ENCODE measurements around the gene PPP1R13B.

DNA sequence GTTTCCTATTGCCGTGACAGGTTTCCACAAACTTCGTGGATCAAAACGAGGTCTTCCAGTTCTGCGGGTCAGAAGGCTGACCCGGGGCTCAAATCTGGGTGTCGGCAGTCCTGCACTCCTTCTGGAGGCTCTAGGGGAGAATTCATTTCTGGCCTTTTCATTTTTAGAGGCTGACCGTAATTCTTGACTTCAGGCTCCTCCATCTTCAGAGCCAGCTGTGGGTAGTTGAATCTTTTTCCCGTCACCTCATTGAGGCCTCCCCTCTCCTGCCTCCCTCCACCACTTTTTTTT is 12.9 kb downstream of the TNFAIP2 start:
- PRO-cap, 2 experiments: peak in 1 of 2 experiments; most common plus-strand start position 95 of the sequence (in 1)

DNA sequence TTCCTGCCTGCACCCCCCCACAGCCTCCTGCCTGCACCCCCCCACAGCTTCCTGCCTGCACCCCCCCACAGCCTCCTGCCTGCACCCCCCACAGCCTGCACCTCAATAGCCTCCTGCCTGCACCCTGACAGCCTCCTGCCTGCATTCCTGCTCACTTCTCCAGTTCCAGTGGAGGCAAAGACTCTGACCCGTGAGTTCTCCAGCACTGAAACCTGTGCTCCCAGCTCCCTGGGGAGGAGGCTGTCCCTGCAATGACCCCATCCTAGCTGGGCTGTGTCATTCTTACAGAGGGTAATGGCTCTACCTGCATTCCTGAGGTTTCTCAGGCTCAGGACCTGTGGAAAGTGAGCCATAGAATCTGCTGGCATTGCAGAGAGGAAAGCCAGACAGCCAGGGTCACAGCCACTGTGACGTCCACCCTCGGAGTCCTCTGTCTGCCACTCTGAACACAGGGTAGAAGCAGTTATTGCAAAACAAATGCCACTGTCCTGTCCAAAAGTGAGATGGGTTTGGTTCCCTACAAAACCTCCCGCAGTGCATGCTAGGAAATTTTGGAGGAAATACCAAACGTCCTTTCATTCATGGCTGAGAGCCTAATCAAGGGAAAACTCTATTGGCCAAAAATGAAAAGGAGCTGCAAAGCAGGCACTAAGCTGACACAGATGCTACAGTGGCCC is 37.7 kb downstream of the TNFAIP2 start:
- PRO-cap, 2 experiments: no peak in any of the 2 experiments

- PRO-cap, 2 experiments: no peak in any of the 2 experiments
Measured at GRCh38 chr14:103243803-103244472, 90.1 kb upstream of the EIF5 start.

DNA sequence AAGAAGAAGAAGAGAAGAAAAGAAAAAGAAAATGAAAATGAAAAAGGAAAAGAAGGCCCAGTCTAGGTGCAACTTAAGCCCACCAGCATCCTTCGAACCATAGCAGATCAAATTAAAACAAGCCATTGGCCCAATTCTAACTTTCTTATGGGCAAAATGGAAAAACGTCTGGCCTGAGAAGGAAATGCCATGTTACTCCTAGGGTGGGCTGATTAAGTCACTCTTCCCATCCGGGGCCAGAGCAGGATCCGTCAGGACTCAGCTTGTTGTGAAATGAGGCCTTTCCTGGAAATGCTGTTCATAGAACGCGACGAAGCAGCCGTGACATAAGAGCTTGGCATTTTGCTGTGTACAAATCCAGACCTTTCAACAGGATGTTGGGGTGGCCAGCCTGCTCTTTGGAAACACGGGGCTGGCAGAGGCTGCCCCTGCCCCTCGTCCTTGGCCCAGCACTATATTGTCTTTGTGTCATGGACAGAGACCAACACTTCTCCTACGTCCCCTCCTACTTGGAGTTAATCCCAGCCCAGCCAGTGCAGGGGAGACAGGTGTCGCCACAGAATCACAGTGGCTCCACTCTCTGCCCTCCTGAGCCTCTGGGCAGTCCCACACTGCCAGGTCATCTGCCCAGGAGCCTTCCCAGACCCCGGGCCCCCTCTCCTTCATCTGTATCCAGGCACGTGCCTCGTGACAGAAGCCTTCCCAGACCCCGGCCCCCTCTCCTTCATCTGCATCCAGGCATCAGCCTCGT is 18.7 kb upstream of the EIF5 start:
- PRO-cap, 2 experiments: no peak in any of the 2 experiments

DNA sequence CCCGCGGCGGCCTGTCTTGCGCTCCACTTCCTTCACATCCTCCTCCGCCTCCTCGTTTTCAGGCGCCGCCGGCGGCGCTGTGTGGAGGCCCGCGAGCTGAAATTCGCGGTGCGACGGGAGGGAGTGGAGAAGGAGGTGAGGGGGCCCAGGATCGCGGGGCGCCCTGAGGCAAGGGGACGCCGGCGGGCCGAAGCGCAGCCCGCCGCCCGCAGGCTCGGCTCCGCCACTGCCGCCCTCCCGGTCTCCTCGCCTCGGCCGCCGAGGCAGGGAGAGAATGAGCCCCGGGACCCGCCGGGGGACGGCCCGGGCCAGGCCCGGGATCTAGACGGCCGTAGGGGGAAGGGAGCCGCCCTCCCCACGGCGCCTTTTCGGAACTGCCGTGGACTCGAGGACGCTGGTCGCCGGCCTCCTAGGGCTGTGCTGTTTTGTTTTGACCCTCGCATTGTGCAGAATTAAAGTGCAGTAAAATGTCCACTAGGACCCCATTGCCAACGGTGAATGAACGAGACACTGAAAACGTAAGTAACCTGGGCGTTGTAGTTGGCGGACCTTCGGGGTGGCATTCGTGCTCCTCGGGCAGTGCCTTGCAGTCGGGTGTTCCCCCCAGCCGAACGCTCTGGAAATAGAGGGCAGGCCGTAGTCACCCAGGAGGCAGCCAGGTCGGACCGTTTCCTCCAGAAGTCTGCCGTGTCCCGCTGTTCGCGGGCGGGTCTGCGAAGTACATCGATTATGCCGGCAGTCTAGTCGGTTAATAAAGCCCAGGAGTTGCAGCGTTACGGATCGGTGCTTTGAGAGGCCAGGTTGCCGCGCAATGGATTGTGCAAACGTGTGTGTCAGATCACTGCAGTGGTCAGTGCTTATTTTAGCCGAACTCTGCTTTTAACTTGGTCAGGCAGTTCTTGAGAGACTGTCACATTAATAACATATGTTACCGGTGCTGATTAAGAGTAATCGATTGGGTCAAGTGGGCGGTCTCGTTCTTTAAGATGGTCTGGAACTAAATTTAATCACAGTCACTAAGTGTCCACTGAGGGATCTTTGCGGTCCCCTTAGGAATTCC is 678 bp downstream of the MARK3 start:
- PRO-cap, 2 experiments: peak in 2 of 2 experiments; most common plus-strand start position 106 of the sequence (in 1); most common minus-strand start position 79 of the sequence (in 2)

GRCh38 chr14:103521993-103522569 is 549 bp downstream of the CKB start:
- PRO-cap, 2 experiments: no peak in any of the 2 experiments

DNA sequence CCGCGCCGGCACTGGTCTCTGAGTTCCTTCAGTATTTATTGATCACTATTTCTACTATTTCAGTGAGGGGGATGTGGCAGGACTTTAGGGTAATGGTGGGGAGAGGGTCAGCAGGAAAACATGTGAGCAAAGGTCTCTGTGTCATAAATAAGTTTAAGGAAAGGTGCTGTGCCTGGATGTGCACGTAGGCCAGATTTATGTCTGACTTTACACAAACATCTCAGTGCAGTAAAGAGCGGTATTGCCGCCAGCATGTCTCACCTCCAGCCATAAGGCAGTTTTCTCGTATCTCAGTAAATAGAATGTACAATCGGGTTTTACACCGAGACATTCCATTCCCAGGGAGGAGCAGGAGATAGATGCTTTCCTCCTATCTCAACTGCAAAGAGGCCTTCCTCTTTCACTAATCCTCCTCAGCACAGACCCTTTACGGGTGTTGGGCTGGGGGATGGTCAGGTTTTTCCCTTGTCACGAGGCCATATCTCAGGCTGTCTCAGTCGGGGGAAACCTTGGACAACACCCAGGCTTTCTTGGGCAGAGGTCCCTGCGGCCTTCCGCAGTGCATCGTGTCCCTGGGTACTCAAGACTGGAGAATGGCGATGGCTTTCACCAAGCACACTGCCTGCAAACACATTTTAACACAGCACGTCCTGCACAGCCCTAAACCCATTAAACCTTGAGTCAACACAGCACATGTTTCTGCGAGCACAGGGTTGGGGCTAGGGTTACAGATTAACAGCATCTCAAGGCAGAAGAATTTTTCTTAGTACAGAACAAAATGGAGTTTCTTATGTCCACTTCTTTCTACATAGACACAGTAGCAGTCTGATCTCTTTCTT is 2.6 kb upstream of the CKB start:
- PRO-cap, 2 experiments: no peak in any of the 2 experiments

DNA sequence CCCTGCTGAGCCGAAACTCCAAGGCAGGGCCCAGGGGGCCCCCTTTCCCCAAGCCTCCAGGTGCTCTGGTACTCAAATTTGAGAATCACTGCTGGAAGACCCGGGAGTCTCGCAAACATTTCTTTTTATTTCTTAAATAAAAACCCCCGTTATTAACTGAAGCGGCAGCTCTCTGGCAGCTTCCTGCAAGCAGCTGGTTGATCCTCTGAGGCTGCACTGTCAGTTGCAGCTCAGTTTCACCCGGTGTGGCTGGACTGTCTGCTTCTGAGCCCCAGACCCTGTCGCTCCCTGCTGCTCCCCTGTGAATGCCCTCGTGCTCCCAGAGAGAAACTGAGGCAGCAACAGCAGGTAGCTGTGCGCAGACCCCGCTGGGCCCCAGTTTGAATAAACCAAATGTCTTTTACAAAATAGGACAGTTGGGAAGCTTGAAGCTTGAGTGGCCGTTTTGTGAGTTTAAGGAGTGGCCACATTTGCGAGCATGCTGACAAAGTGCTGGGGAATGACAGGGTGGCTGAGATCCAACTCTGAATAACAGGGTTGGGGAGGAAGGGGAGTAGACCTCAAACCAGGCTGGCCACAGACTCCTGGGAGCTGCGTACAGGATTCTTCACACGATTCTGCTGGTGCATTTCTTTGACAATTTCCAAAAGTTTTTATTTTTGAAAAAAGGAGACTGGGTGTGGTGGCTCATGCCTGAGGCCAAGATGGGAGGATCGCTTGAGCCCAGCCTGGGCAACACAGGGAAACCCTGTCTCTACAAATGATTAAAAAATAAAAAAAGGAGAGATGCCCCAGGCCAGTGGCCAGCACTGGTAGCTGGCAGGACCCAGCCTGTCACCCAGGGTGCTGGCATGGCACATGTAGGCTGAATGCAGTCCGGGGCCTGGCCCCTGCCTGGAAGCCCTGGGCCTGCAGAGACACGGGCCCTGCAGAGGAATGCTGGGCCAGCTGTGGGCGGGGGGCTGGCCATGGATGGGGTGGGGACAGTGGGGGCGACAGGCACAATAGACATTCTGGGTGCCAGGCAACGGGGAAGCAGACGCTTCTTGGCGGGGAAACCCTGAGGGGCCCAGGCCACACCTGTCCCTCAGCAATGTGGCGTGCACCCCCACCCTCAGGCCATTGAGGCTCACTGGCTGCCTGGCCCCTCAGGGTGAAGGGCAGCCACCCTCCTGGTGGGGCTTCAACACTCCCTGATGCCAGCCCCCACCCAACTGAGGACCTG is 11.6 kb downstream of the TRMT61A start:
- PRO-cap, 2 experiments: no peak in any of the 2 experiments

GRCh38 chr14:103542014-103543130 is 13.4 kb downstream of the TRMT61A start:
- PRO-cap, 2 experiments: no peak in any of the 2 experiments

- PRO-cap, 2 experiments: no peak in any of the 2 experiments
Measured at GRCh38 chr14:103593672-103593897, 30.8 kb downstream of the COA8 start.

DNA sequence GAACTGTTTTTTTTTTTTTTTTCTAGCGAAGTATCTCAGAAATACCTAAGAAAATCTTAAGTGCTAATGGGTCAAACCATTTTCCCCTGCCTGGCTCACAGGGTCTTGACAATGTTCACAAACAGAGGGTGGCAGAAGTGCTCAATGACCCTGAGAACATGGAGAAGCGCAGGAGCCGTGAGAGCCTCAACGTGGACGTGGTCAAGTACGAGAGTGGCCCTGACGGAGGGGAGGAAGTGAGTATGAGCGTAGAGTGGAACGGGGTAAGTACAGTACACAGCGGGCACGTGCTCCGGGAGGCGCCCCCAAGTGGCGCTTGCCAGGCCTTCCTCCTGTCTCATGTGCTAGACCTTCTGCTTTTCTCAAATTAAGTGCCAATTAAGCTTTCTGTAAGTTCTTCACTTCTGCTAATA is 36.0 kb downstream of the XRCC3 start:
- PRO-cap, 2 experiments: no peak in any of the 2 experiments

GRCh38 chr14:103721575-103722220 is 6.1 kb downstream of the ZFYVE21 start:
- PRO-cap, 2 experiments: no peak in any of the 2 experiments

DNA sequence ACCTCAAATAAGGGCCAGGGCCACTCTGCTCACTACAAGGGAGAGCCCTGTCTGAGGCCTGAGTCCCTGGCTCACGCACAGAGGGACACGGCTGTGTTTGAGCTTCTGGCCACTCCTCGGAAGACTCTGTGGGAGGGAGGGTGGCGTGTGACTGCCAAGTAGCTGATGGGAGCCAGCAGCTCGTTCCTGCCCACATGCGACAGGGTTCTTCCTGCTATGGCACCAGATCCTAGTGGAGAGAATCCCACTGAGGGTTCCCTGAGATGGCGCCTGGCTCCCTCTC is 23.5 kb downstream of the ZFYVE21 start:
- PRO-cap, 2 experiments: no peak in any of the 2 experiments

DNA sequence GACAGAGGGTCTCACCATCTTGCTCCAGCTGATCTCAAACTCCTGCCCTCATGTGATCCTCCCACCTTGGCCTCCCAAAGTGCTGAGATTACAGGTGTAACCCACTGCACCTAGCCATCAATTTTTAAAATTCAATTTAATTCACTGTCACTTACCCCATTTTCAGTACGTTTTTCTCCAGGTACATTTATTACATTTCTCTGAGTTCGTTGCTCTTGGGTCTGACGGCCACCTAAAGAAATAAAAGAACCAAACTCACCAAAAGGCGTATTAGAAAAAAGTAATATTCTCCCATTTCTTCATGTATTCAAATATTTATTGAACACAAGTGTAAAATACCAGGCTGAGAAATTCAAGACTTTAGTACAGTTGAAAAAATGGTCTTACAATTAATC is 63.0 kb downstream of the ZFYVE21 start:
- PRO-cap, 2 experiments: no peak in any of the 2 experiments

- PRO-cap, 2 experiments: peak in 2 of 2 experiments; most common plus-strand start chr14:103847729 (in 1); most common minus-strand start chr14:103847575 (in 2)
Measured at GRCh38 chr14:103847429-103848230, at the start of gene PPP1R13B. Gene PPP1R13B (minus strand): TSS chr14:103847575.

- PRO-cap, 2 experiments: no peak in any of the 2 experiments
Measured at GRCh38 chr14:103861493-103862145, 14.2 kb upstream of the PPP1R13B start.

- PRO-cap, 2 experiments: no peak in any of the 2 experiments
Measured at GRCh38 chr14:104077761-104078370, 7.6 kb upstream of the ASPG start.

DNA sequence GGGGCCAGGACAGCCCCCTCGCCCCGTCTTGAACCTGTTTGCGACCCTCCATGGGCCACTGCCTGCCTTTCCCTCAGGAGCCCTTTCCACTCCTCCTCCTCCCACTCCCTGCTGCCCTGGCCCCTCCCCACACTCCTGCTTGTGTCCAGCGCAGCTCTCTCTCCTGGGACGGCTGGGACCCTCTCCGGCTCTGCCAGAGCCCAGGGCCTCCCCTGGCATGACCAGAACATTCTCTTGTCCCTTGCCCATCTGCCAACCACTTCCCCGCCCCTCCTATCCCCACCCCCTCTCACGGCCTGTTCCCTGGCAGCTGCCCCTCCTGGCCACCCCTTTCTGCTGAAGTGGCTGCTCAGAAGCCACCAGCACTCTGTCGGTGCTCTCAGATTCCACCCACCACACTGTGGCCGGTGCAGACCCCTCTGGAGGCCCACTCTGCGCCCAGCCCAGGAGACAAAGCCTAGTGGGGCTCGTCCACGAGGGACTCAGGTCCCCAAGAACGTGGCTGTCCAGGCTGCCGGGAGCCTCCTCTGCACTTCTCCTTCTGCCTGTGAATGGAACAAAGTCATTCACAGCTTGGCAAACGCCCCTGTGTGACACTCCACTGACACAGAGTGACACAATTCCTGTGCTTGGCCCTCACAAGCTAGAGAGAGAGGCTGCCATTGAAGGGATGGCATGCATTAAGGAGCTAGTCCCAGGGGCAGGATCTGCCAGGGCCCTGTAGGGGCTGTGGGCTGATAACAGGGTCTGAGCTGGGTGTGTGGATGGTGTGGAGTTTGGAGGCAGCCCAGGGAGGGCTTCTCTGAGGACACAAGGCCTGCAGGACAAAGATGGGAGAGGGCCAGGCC is 1.4 kb downstream of the ASPG start:
- PRO-cap, 2 experiments: no peak in any of the 2 experiments

DNA sequence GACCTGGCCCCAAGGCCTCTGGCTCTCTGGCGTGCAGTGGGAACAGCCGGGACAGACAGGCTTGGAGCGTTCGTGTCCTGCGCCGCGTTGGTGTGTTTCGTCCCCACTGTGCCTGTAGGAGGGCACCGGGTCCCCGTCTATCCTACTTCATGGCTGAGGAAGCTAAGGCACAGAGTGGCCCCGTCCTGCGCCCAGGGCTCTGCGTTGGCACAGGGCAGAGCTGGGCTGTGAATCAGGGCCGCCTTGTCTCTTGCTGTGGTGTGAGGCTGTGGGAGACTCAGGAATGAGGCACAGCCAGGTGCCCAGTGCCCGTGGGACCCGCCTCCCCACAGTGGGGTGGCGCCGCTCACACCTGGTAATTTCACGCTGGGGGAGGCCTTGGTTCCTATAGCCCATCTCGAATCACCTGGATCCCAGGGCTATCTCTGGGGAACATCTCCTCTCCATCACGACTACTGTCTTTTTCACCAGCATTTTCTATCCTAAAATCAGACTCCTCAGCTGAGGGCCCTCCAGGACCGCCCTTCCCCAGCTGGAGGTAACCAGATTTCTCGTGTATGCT is 23.6 kb upstream of the KIF26A start:
- PRO-cap, 2 experiments: no peak in any of the 2 experiments

GRCh38 chr14:104293501-104294433 is 155.4 kb downstream of the KIF26A start:
- PRO-cap, 2 experiments: no peak in any of the 2 experiments

All from monocyte (primary cell).